ENCODE data around the gene TAF1L.

GRCh38 chr9:27426515-27427124 lies 97.5 kb upstream of the IFNK start:
- PRO-cap: no peak

- PRO-cap: no peak
These were observed 8.6 kb downstream of the C9orf72 start for GRCh38 chr9:27564718-27565061.

GRCh38 chr9:27571343-27572140 lies 1.7 kb downstream of the C9orf72 start:
- PRO-cap: no peak

- PRO-cap: no peak
These were observed 750.9 kb upstream of the ACO1 start for GRCh38 chr9:31633515-31633897.

GRCh38 chr9:32550105-32550461 lies 2.0 kb upstream of the SMIM27 start:
- PRO-cap: no peak

GRCh38 chr9:32635451-32635768 lies at the start of gene TAF1L:
Gene TAF1L, minus strand, starts transcription at chr9:32635669.
- PRO-cap: no peak

GRCh38 chr9:33019707-33020183 lies 5.3 kb upstream of the DNAJA1 start:
- PRO-cap: unidirectional peak, minus-strand start at chr9:33020115

- PRO-cap: no peak
These were observed 1.0 kb upstream of the DNAJA1 start for GRCh38 chr9:33023896-33024555.

- PRO-cap: no peak
These were observed 4.7 kb upstream of the SMU1 start for GRCh38 chr9:33081019-33081746.

- PRO-cap: no peak
These were observed 38.9 kb downstream of the B4GALT1 start for GRCh38 chr9:33127945-33128919.

GRCh38 chr9:33220921-33221867 lies 18.8 kb upstream of the SPINK4 start:
- PRO-cap: no peak

DNA sequence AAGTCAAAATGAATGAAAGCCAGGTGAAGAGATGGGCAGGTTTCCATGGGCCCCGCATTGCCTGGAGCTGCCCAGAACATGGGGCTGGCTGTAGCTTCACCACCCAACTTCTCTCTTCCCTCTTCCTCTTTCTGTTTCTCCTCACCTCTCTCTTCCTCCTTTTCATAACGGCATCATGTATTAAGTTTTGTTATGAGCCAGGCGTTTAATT lies 13.1 kb upstream of the SPINK4 start:
- PRO-cap: no peak

GRCh38 chr9:33232836-33233197 lies 7.2 kb upstream of the SPINK4 start:
- PRO-cap: no peak

GRCh38 chr9:33233667-33234506 lies 6.1 kb upstream of the SPINK4 start:
- PRO-cap: no peak

- PRO-cap: no peak
These were observed 644 bp downstream of the BAG1 start for GRCh38 chr9:33263558-33264570.

DNA sequence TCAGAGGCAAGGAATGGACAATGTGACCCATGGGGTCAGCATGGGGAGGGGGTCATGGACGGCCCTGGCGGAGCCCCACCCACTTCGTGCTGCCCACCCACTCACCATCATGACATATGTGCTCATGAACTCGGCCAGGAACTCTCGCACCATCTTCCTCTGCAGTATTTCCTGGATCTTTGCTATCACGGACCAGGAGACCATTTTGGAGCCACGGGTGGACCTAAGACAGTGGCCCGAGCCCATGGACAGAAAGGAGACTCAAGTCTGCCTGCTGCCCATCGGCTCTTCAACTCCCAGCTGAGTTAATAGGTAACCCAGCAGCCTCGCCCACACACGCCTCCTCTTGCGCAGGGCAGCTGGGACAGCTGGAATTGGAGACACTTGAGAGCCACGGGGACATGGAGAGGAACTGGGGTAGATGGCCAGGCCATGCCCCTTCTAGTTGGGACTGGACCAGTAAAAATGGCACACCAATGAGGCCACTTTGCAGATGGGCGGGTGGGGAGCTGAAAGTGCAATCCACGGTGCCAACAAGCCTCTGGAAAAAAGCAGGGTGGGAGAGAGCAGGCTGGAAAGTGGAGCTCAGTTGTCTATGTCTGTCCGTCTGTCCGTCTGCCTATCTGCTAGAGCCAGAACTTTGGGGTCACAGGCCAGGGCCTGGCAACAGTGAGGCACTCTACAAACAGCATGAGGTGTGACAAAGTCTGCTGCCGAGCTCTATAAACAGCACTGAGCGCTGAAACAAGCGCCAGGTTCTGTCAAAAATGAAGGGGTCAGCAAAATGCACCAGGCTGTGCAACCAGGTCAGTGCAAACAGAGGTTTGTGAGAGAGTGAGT lies 7.2 kb downstream of the AQP7 start:
- PRO-cap: no peak

DNA sequence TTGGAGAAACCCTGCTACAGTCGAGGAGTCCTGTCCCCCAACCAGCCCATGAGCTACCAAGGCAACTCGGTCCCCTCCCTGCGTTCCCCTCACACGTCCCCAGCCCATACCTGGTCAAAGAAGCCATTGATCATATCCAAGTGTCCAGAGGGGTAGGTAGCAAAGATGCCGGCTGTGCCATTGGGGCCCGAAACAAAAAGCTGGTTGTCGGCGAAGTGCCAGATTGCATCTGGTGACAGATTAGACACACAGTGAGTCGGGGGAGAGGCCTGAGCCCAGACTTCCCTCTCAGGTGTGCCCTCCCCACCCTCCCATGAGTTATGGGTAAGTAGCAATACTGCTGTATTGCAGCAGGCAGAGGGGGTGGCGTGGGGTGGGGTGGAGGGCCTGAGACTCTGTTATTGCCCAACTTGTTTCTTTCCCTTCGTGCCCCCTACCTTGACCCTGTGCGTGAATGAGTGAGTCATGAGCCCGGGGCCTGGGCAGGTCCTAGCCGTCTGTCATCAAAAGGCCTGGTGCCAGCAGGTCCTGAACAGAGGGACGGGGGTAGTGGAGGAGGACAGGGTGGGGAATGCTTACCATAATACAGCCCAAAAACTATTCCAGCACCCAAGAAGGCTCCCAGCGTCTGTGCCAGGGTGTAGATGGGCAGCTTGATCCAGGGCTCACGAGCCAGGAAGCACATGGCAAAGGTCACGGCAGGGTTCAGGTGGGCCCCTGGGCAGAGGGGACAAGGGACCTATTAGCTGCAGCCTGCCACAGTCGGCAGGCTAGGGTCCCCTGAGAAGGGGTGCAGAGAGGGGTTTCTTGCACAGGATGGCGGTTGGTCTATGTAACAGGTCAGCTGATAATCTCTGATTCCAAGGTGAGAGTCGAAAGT lies 4.4 kb downstream of the AQP3 start:
- PRO-cap: no peak

- PRO-cap: no peak
These were observed 626 bp upstream of the ANKRD18B start for GRCh38 chr9:33523367-33523883.

- PRO-cap: no peak
These were observed 3.0 kb downstream of the UBE2R2 start for GRCh38 chr9:33819992-33820373.

GRCh38 chr9:33830796-33831429 lies 14.0 kb downstream of the UBE2R2 start:
- PRO-cap: no peak

Data from pulmonary artery (tissue), 1 donor.